Neutrophil (primary cell): ENCODE results near the genes CLVS2 and RNF146.

DNA sequence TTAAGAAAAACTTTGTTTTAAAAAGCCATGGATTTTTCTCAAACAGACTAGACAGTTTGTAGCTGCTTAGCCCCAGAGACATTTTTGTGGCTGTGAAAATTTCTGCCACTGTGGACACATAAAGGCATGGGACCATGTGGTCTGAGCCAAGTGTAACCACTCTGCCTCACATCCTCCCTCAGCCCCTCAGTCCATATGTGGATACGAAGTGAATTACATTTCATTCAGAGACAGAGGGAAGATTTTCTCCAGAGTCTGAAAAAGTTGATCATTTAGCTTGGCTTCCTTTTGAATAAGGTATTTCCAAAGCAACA is 87.4 kb downstream of the GJA1 start:
- PRO-cap = no peak

DNA sequence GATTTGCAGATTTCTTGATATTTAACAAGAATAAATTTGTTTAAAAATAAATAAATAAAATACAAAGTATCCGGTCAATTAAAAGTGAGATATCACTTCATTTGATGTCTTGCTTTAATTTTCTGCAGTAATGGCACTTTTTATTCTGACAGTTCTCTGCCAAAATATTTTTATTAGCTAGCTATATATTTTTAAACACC is 342.0 kb downstream of the GJA1 start:
- PRO-cap = no peak

DNA sequence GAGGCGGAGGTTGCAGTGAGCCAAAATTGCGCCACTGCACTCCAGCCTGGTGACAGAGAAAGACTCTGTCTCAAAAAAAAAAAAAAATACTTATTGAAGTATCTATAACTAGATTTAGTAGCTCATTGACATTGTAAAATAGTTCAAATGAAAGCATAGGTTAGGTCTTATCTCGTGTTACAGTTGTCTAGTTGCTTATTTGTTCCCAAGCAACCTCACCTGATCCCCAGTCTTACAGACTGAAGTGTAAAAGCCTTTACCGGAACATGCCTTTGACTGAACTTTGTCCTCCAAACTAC is 61.0 kb downstream of the PKIB start:
- PRO-cap = no peak

DNA sequence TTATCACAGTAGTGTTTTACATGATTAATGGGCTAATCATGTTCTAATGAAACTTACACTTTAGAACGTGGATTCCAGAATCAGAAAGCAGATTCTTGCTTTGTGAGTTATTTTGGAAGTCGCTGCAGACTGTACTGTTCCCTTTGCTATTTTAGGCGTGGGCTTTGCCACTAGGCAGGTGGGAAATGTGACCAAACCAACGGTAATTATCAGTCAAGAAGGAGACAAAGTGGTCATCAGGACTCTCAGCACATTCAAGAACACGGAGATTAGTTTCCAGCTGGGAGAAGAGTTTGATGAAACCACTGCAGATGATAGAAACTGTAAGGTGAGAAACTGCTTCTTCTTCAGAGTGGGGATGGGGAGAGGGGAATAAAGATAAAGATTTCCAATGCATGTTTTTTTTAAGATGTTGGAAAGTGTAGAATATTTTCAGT is 638 bp downstream of the FABP7 start:
- PRO-cap = no peak

- PRO-cap = no peak
Measured at GRCh38 chr6:122788613-122788890, 506 bp upstream of the SMPDL3A start.

DNA sequence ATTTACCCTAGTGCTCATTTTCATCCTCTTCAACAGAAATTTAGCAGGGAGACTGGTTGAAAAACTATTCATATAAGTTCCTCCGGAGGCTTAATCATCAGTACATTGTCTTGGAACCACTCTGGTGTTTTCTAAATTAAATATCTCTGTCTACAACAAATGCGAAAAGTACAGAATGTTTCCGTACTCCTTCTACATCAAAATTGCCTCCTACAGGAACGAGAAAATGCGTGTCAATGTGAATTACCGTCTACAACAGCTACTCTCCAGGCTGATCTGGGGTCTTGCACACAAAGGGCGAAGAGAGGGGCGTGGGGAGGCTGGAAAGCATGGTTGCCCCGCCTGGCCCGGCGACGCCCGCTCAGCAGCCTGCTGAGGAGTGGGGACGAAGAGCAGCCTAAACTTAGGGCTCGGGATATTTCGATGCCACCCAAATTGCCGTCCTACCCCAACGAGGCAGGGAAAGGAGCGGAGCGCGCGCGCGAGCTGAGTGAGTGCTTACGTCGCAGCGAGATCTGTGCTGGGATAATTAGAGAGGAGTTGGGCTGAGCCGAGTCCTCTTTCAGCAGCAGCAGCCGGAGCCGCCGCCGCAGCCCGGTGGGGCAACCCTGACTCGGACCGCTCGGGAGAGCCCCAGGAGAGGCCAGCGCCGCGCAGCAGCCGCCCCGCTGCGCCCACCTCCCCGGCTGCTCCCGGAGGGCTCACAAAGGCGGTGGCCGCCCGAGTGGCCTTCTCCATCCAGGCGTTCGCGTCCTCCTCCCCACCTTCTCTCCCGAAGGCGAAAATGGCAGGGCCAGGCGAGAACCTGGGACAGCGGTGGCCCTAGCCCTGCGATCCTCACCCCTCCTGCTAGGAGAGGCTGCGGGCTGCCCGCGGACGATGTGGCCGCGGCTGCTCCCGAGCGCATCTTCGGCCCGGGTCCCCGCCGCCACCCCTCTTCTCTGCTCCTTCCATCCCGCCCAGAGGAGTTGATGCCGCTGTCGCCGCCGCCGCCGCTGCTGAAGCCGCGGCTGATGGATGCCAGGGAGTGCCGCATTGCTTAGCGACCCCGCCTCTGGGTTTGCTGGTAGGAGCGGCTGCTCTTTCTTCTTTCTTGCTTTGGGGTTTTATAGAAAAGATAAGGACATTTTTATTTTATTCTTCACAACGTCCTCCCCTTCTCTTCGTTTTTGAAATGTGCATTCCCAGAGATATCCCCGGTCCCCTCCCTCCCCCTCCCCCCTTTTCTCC is at the start of gene CLVS2:
TSS of gene CLVS2 (plus strand) at position 555 of the 1,230 bp plus-strand sequence.
- PRO-cap = no peak

DNA sequence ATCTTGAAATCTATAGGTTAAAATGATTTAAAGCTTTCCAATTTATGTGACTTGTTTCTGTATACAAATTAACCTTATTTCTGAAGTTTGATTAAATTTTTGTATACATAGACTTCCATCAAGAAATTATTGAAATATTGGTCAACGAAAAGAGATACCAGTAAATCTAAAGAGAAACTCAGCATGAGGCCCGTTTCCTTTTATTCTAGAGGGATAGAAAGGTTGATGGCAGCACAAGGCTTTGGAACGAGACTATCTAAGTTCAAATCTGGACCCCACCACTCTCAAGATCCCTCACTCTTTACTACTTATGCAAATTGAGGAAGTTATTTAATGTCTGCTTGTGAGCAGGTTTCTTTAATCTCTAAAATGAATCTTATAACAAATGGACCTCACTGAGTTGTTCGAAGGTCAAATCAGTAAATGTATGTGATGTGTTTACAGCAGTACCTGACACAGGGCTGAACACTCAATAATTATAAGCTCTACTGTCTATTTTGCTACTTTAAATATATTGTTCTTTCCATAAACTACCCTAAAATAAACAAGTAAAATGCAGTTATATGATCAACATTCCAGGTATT is 48.3 kb upstream of the TRDN start:
- PRO-cap = no peak

GRCh38 chr6:125095777-125096105 is 57.8 kb upstream of the TPD52L1 start:
- PRO-cap = no peak

DNA sequence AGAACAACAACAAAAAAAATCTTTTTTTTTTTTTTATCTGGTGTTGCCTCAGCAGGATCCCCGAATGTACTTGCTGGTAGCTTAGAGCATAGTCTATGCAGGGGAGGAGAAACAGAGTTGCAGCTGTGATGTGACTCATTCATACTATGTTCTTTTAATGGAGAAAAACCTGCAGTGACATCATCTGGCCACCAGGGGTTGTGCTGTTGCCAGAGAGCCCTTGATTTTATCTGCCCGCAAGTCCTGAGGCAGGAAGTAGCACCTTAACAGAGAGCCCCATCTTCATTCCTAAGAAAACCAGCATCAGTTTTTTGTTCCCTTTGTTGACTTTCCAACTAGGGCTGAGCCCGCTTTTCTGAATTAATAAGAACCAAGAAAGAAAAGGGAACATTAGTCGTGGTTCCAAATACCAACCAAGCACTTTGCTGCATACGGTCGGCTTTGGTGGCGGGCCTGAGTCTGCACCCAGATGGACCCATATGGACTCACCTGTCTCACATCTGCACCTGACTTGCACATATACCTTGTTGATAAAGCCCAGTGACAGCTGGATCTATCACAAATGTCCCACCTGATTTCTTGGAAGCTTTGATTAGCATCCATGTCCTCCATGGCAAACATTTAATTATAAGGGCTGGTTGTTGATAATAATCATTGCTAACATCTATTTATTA is 38.9 kb downstream of the TPD52L1 start:
- PRO-cap = no peak

- PRO-cap = no peak
Measured at GRCh38 chr6:125300790-125301458, 843 bp downstream of the HDDC2 start.

GRCh38 chr6:125598383-125598731 is 151.1 kb upstream of the HEY2 start:
- PRO-cap = no peak

- PRO-cap = no peak
Measured at GRCh38 chr6:125611527-125612130, 137.8 kb upstream of the HEY2 start.

GRCh38 chr6:125789578-125790346 is 998 bp upstream of the NCOA7 start:
- PRO-cap = no peak

DNA sequence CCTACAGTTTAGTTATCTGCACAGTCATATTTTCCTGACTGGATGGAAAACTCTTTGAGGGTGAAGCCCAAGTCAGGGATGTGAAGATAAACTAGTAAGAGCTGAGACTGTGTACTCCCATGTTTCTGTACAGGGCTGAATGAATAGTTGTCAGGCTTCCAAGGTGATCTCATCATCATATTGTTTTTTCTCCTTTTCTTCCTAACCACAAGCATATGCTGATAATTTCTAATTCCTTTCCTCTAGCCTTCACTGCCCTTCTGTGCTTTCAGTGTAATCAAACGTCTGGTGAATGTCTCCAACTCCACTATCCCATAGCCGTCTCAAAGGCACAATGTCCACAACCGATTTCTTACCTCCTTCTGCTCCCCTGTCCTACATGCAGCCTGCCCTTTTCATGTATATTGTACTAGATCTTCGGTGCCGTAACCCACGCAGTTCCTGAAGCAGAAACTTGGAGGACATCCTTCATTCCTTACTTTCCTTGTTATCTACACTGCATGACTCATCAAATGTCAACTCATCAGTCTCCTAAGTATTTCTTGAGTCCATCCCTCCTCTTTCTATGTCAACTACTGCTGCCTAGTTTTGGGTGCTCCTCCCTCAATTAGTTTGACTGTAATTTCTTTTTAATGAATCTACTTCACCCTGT is 21.8 kb downstream of the NCOA7 start:
- PRO-cap = no peak

GRCh38 chr6:125814918-125815604 is 24.3 kb downstream of the NCOA7 start:
- PRO-cap = no peak

DNA sequence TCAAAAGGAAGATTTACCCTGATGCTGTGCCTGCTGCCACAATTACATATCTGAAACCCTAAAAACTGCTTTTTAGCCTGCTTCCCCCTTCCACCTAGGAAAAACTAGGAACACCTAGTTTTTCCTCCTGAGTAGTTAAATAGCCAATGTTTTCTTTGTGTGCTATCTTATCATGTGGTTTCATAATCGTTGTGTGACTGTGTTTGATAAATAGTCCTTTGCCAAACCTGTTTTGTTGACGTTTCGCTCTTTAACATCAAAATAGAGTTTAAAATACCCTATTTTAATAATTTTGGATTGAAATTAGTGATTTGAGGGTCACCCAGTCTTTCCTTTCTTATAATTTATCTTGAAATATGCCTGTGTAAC is 28.2 kb downstream of the NCOA7 start:
- PRO-cap = no peak

GRCh38 chr6:126199400-126199830 is 140.5 kb upstream of the CENPW start:
- PRO-cap = no peak

DNA sequence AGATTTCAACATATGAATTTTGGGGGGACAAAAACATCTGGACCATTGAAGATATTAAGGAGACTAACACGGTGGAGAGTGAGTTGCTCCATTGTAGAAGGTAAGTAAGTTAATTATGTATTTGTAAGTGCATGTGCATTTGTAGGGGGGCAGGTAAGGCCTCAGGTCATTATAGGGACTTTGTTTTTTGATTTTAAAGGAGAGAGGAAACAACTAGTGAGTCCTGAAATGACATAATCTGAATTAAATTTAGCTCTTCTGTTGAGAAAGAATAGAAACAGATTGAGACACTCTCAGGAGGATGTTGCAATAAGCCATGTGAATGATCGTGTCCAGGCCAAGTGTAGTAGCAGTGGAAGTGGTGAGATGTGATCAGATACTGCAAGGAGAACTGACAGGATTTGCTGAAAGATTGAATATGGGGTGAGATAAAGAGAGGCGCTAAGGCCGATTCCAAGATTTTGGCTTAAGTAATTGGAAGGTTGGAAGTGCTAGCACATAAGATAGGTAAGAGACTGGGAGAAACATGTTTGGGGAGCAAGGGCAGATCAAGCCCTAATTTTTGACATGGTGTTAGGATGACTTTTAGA is 2.6 kb upstream of the CENPW start:
- PRO-cap = no peak

DNA sequence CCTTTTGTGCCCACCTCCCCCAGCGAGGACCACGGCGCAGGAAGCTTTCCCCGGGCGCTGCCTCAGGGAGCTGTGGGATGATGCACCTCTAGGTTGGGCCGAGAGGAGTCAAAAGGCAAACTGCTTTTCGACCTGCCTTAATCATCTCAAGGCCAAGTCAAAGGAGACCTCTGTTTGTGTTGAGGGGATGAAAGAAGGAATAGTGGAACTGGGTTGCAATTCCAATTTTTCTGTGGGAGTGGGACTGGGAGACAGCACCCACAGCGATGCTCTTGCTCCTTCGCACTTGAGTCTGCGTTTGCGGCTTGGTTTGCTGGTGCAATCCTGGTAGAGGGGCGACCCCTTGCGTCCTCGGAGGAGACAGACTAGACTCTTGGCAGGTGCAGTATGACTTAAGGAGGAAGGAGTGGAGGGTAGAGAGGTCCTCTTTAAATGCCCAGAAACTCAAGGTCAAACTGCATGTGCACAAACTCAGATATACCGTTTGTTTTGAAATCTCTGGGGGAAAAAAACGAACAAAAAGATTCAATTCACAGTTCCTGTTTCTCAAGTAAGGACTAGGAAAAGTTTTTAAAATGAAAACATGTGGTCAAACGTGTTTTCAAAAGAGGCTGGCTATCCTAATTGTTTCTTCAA is 2.9 kb downstream of the RSPO3 start:
- PRO-cap = no peak

GRCh38 chr6:127266143-127267005 is at the start of gene RNF146:
Gene RNF146, plus strand, starts transcription at chr6:127266864.
- PRO-cap = bidirectional peak, plus-strand start at chr6:127266883, minus-strand start at chr6:127266753